HTERT-HM (cell line): Measurements from ENCODE around the genes ERC1 and ADIPOR2.

DNA sequence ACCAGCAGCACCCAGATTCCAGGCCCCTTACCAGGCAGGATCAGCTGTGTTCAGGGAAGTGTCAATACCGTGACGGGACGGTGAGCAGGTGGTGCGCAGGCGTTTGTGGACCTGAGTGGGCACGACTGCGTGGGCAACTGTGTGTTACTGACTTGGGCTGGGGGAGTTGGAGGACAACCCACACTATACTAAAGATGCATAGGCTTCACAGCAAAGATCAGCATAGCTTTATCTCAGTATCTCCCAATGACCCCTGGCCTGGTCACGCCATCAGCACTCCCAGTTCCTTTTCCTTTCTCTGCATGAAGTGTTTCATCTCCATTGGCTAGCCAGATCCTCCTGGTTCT, 9.7 kb downstream of the IQSEC3 start:
- RRBS: no CpG with 5 or more reads among the region's 8 CpGs

- RRBS: no CpG with 5 or more reads among the region's 6 CpGs
These were observed 1.5 kb downstream of the SLC6A12 start for GRCh38 chr12:212520-212772.

GRCh38 chr12:402073-402482, 634 bp downstream of the CCDC77 start:
- RRBS: no CpG with 5 or more reads among the region's 7 CpGs

GRCh38 chr12:552947-554164, 93.6 kb downstream of the B4GALNT3 start:
- RRBS: no CpG with 5 or more reads among the region's 31 CpGs

- RRBS: no CpG with 5 or more reads among the region's 3 CpGs
These were observed 65.8 kb downstream of the WNK1 start for GRCh38 chr12:818137-818571.

DNA sequence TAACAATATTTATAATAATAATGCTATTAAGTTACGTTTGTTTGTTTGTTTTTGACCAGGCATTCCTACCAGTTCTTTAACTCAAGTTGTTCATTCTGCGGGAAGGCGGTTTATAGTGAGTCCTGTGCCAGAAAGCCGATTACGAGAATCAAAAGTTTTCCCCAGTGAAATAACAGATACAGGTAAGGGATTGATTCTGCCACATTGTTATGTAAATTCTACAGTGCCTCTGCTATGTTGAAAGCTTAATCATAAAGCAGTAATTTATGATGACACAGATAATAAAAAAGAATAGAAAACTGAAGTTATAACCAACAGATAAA, 65.5 kb downstream of the RAD52 start:
- RRBS: no CpG with 5 or more reads among the region's 5 CpGs

DNA sequence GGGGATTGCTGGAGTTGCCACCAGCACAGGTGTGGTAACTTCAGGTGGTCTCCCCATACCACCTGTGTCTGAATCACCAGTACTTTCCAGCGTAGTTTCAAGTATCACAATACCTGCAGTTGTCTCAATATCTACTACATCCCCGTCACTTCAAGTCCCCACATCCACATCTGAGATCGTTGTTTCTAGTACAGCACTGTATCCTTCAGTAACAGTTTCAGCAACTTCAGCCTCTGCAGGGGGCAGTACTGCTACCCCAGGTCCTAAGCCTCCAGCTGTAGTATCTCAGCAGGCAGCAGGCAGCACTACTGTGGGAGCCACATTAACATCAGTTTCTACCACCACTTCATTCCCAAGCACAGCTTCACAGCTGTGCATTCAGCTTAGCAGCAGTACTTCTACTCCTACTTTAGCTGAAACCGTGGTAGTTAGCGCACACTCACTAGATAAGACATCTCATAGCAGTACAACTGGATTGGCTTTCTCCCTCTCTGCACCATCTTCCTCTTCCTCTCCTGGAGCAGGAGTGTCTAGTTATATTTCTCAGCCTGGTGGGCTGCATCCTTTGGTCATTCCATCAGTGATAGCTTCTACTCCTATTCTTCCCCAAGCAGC, 64.4 kb downstream of the RAD52 start:
- RRBS: no CpG with 5 or more reads among the region's 5 CpGs

GRCh38 chr12:913898-914273, 35.6 kb downstream of the RAD52 start:
- RRBS: no CpG with 5 or more reads among the region's 6 CpGs

- RRBS: no CpG with 5 or more reads among the region's 66 CpGs
These were observed at the start of gene ERC1 for GRCh38 chr12:991001-991462. Gene ERC1 (plus strand): TSS chr12:991223.

- RRBS: no CpG with 5 or more reads among the region's 2 CpGs
These were observed 138.7 kb downstream of the ERC1 start for GRCh38 chr12:1129778-1129977.

DNA sequence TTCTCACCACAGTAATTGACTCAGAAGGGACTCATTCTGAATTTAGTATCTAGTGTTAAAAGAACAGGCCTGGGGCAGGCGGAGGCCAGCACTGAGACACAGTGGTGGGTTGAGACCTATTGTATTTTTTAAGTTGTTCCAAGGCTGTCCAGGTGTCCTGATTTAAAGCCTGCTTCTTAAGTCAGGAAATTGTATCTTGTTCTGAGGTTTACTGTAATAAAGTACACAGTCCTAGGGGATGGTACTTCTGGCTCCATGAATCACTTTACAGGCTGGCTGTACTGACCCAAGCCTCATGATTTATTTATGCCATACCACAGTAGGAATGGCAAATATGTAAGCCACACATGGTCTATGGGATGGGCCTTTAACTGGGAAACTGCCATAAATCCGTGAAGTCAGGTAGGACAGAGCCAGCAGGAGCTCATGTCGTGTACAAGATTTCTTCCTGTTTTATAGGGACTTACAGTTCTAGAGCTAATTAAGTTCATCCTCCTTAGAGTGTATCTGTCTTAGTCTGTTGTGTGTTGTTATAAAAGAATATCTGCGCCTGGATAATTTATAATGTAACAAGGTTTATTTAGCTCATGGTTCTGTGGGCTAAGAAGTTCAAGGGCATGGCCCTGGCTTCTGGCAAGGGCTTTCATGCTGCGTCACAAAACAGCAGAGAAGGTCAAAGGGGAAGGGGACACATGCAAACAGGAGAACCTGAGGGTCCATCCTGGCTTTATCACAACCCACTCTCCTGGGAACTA, 244.0 kb downstream of the FBXL14 start:
- RRBS: no CpG with 5 or more reads among the region's 5 CpGs

DNA sequence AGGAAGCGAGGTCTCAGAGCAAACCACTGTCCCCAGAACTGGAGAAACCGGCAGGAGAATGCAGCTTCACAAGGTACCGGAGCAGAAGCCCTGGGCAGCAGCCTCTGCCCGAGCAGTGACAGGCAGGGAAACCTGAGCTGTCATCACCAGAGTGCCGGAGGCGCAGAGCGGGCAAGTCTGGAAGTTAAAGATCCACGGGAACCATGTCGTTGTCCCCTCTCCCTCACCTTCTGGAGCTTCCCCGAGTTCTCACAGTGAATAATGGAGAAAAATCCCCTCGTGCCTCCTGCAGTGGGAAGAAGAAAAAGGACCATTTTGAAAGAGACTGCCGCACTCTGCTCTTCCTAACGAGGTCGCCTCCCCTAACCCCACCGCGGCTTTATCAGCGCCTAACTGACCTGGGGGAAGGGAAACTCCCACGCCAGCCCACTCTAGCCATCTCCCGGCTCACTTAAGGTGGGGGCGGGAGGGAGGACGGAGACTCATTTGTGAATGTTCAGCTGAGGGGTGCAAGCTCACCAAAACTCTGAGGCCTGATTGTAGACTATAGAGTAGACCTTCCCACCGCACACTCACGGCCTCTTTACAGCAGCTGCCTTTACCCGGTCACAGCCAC, 27.7 kb downstream of the FBXL14 start:
- RRBS: 94% methylated on average over 3 of the region's 24 CpGs

- RRBS: no CpG with 5 or more reads among the region's 18 CpGs
These were observed 18.2 kb downstream of the FBXL14 start for GRCh38 chr12:1576061-1576740.

DNA sequence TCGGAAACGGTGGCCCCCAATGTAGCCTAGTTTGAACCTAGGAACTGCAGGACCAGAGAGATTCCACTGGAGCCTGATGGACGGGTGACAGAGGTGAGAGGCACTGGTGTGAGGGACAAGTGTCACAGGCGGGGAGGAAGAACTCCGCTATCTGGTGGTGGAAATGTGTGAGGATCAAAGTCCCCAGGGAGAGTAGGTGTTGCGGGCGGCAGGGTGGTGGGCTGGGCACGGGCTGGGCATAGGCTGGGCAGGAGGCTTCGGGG, 179 bp downstream of the WNT5B start:
- RRBS: no CpG with 5 or more reads among the region's 9 CpGs

GRCh38 chr12:1668679-1669618, 21.9 kb upstream of the ADIPOR2 start:
- RRBS: no CpG with 5 or more reads among the region's 19 CpGs

GRCh38 chr12:1669992-1670854, 20.6 kb upstream of the ADIPOR2 start:
- RRBS: no CpG with 5 or more reads among the region's 15 CpGs

DNA sequence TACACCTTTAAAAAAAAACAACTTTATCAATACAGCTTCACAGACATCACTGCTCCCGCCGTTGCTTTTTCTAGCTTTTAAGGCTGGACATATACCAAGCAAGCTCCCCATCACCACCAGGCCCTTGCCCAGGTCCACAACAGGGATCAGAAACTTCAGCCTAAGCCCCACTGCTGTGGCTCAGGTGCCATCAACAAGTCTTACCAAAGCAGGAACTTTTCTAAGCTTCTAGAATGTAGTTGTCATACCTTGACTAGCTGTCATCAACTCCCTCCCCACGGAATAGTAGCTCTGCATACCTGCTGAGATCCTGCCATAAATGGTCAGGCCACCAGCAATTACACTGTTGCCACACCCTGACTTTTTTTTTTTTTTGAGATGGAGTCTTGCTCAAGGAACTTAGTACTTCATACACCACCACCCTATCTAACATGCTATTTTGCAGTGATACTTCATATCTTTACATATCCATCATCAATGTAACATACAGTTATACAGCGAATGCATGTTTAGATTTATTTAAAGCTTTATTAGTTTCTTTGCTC, 19.9 kb upstream of the ADIPOR2 start:
- RRBS: no CpG with 5 or more reads among the region's 4 CpGs

- RRBS: 2% methylated on average over 22 of the region's 92 CpGs
These were observed at the start of gene ADIPOR2 for GRCh38 chr12:1690932-1691869. Gene ADIPOR2 (plus strand): TSS chr12:1691070.

GRCh38 chr12:1711696-1711945, 20.8 kb downstream of the ADIPOR2 start:
- RRBS: no CpG with 5 or more reads among the region's 2 CpGs

DNA sequence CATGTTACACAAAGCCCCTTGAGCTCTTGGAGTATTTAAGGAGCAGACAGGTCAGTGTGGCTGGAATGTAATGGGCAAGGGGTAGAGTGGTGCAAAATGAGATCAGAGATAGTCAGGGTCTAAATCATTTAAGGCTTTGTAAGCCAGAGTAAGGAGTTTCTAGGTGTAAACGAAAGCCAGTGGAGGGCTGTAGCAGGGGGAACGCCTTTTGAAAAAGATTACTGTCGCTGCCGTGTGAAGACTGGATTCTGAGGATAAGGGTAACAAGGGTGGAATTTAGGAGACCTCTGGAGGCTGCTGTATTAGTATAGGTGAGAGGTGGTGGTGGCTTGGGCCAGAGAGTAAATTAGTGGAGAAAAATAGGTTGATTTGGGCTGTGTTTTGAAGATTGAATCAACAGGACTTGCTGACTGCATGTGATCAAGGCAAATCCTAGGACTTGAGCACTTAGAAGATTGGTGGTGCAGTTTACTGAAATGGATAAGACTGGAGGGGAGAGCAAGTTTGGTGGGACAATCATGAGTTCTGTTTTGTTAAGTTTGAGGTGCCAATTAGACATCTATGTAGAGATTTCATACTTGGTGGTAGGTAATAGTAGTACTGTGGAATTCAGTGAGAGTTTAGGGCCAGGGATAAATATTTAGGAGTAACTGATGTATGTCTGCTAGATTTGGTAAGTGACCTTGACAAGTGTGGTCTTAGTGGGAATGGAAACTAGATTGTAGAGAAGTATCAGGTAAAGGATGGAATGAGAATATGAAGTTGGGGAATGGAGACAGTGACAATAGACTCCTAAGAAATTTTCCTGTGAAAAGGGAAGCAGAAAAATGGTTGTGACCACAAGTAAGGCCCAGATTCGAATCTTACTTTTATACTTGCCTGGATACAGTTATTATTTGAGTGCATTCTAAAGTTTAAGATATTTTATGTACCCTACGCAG, 31.2 kb downstream of the ADIPOR2 start:
- RRBS: no CpG with 5 or more reads among the region's 6 CpGs